ENCODE results near the genes POLR2F and CSNK1E.

DNA sequence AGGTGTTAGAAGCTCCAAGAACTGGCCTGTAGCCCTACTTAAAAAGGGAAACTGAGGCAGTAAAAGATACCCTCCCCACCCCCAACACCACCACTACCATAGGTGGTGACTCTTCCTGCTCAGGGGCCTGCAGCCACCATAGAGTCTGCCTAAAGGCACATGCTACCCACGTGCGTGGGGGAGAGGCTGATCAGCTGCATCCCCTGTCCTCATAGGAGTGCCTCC lies 39.2 kb upstream of the H1-0 start:
- PRO-cap, result no peak

DNA sequence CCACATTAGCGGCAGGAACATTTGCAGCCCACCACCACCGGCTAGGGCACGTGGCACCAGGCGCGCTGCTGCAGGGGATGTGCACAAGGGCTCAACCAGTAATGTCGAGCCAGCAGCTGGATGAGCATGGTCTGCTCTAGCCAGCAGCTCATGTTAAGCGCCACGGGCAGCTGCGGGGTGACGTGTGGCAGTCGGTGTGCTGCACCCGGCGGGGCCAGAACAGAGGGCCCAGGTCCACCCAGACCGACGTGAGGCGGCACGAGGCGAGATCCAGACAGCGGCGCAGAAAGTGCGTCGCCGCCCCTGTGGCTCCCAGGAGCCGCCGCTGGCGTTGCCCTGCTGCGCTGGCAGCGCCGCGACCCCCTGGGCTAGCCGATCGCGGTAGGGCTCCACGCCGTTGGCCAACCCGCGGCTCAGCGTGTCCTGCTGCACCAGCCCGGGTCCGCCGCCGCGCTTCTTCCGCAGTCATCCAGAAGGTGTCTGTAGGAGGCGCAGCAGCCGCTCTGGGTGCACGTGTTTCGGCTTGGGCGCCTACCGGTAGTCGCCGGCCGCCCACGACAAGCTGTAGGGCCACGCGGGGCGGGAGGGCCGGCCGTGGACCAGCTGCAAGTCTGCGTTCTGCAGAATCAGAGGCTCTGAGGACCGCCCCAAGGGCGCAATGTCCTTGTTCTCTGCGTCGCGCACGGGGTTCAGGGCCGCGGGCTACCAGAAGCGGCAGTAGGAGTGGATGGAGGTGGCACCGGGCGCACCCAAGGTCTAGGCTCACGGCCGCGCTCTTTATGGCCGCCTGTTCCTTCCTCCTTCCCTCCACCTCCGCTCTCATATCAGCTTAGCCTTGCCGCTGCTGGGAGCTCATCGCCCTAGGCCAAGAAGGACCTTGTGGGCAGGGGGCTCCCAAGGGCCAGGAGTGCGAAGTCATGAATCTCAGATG lies 4.5 kb upstream of the GALR3 start:
- PRO-cap, result no peak

- PRO-cap, result bidirectional peak, plus-strand start at chr22:37953699, minus-strand start at chr22:37953576
Observed at GRCh38 chr22:37953113-37954214, at the start of gene POLR2F. TSS of gene POLR2F (plus strand) at chr22:37953699.

GRCh38 chr22:38038230-38039037 lies 18.8 kb upstream of the PICK1 start:
- PRO-cap, result no peak

GRCh38 chr22:38040971-38041276 lies 16.3 kb upstream of the PICK1 start:
- PRO-cap, result no peak

GRCh38 chr22:38051950-38052724 lies 5.1 kb upstream of the PICK1 start:
- PRO-cap, result no peak

DNA sequence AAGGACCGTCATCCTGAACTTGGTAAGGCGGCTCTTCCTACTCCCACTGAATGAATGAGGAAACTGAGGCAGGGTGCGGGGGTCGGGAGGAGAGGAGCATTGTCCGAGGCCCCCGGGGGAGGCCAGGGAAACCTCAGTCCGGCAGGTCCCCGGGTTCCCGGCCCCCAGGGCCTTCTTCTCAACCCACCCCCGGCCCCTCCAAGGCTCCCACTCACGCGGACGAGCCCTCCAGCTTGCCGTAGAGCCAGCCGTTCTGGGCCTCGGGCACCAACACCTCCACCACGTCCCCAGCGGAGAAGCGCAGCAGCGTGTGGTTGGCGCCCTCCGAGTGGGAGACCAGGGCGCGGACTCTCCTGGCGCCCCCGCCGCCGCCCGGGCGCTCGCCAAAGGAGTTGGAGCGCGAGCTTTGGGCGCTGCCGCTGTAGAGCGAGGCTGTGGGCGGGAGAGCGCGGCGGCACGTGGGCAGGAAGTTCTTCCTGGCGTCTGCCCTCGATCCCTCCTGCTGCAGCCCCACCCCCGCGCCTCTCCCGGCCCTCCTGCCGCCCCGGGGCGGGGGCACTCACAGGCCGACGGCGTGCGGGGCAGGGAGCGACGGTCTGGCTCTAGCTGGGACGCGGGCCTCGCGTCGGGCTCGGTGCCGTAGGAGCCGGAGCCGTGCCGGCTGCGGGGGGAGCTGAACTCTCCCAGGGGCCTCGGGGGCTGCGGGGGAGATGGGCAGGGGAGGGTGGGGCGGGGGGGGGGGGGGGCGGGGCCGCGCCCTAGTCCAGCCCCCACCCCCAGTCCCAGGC lies 4.7 kb upstream of the SLC16A8 start:
- PRO-cap, result unidirectional peak, plus-strand start at position 562 of the sequence

DNA sequence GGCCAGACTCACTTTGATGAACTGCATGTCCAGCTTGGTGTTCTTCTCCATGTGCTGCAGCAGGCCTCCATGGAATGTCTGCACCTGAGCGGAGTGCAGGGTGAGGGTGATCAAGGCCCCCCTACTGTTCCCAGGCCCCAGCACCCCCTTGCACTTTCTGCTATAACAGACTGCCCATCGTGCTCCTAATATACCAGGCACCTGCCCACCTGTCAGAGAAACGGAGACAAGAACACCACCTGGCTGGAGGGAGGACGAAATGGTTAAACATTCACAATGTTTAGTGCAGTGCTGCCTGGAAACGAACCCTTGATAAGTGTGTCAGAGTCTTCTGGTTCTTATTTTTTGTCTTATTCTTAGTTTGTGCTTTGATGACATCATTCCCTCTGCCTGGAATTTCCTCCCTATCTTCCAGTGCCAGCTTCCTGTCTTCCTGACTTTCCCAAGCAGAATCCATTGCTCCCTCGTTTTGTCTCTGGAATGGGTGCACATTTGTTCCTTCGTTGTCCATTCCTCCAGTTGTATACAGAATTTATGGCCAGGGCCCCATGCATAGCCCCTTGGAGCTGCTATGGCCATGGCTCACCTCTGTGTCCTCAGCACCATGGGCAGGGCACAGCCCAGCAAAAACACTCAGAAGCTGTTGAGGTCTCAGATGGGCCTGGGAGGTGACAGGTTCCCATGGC lies 11.9 kb downstream of the BAIAP2L2 start:
- PRO-cap, result no peak

- PRO-cap, result no peak
Observed at GRCh38 chr22:38193596-38193973, 8.2 kb upstream of the MAFF start.

DNA sequence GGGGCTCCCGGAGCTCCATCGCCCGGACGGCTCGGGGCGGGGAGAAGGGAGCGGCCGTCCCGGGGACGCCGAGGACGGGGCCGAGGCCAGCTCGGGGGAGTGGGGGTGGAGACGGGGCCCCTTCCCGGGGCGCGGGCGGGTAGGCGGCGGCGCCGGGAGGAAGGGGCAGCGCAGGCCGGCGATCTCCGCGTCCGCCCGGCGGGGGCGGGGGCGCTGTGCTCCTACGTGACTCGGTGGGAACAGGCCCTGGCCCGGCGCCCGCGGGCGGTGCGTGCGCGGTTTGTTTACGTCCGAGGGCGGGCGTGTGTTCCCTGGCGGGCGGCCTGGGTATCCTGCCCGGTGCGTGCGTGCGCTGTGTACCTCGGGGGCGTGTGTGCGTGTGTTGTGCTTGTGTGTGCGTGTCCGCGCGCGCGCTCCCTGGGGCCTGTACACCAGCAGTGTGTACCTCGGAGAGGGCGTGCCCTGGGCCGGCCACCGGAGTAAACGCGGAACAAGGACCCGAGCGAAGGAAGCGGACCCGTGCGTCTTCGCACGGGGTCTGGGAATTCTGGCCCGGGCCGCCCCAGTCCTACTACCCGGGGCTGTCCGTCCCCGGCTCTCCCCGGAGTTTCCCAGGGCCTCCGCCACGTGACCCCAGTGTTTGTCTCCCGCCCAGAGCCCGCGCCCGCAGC lies 656 bp downstream of the MAFF start:
- PRO-cap, result bidirectional peak, plus-strand start at position 330 of the sequence, minus-strand start at position 210 of the sequence; bidirectional peak, plus-strand start at position 482 of the sequence, minus-strand start at position 430 of the sequence

GRCh38 chr22:38295552-38296104 lies 21.6 kb downstream of the CSNK1E start:
- PRO-cap, result no peak

DNA sequence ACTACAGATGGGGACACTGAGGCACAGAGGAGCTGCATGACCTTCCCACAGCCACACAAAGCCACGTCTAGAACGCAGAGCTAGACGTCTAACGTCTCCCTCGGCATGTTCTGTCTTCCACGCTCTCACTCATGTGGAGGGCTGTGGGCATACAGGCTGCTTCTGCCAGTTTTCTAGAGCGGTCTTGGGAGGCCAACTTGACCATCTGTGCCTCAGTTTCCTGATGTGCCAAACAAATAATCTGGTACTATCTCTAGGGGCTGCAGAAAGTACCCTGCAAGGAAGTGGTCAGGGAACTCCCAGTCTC lies 4.5 kb downstream of the CSNK1E start:
- PRO-cap, result no peak

GRCh38 chr22:38316645-38317652 lies at the start of gene CSNK1E:
TSS of gene CSNK1E (minus strand) at chr22:38317433.
- PRO-cap, result bidirectional peak, plus-strand start at chr22:38317079, minus-strand start at chr22:38316948; bidirectional peak, plus-strand start at chr22:38317522, minus-strand start at chr22:38317433

GRCh38 chr22:38490069-38490349 lies 16.1 kb downstream of the DDX17 start:
- PRO-cap, result no peak

DNA sequence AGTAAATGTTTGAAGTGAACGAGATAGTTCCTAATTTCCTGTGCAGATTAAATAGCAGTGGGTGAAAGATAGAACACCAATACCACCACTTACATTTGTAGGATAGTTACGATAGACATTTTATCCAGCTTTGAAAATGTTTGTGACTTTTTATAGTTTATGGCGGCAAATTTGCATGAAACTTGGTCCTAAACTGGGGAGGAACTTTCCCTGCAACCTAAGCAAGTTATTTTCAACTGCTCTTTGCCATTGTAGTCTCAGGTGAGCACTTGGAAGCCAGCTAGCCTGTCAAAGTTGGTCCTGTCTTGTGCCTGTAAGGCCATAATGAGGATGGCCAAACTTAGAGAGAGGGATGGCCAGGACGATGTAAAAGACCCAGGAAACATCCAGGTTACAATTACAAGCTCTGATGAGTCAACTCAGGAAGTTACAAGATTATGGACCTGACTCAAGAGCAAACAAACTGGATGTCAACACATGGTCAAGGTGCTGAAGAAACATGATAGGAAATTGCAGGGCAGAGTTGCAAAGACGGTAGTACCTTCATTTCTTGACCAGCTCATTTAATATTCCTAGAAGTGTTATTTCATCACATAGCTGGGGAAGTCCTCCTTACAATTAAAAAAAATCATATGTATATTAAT lies 1.5 kb downstream of the GTPBP1 start:
- PRO-cap, result unidirectional peak, minus-strand start at position 368 of the sequence

DNA sequence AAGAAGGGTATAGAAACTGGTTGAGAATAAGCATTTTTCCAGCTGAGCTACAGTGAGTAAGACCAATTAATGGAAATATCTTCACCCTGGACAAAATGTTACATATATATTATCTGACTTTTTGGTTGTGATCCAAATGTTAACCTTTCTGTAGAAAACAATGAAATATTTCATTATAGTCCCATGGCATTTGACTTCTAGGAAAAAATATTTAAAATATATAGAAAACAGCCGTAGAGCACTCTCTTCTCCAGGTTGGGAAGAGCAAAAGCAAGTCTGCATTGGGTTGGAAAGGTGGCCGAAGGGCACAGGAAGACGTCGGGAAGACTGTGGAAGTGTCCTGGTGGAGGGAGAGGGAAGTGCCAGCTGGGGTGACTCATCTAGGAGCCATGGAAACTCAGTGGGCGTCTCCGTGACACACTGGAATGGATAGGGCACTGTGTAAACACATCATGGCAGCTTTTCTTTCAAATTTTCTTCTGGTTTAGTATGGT lies 12.6 kb downstream of the GTPBP1 start:
- PRO-cap, result bidirectional peak, plus-strand start at position 416 of the sequence, minus-strand start at position 329 of the sequence

- PRO-cap, result no peak
Observed at GRCh38 chr22:38737104-38737847, 18.5 kb downstream of the SUN2 start.

- PRO-cap, result no peak
Observed at GRCh38 chr22:38753810-38754260, 2.0 kb downstream of the SUN2 start.

DNA sequence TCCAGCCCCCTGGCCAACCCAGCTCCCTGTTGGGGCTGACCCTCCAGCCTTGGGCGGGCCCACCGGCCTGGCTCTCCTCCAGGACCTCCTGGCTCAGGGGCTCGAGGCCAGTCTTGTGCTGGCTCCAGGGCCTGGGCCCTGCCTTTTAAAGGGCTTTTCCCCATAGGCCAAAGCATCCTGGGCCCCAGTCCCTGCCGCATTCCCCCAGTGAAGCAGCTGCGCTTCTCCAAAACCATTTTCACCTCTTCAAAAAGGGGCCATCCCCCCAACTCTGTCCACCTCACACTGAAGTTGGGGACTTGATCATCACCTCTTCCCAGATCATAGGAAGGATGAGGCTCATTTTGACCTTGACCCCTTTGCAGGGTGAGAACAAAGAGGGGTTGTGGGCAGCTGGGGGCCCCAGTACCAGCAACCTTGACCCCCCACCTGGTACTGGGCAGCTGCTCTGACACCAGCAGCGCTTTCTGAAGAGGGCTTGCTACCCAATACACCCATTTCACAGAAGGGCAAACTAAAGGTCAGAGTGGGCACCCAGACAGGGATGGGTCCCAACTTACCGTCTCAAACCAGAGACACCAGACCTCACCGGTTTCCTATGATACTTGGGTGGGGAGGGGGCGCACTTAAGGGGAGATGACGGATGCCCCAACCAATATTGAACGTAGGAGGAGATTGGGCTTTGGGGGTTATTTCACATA lies 9.2 kb downstream of the CBX6 start:
- PRO-cap, result no peak

DNA sequence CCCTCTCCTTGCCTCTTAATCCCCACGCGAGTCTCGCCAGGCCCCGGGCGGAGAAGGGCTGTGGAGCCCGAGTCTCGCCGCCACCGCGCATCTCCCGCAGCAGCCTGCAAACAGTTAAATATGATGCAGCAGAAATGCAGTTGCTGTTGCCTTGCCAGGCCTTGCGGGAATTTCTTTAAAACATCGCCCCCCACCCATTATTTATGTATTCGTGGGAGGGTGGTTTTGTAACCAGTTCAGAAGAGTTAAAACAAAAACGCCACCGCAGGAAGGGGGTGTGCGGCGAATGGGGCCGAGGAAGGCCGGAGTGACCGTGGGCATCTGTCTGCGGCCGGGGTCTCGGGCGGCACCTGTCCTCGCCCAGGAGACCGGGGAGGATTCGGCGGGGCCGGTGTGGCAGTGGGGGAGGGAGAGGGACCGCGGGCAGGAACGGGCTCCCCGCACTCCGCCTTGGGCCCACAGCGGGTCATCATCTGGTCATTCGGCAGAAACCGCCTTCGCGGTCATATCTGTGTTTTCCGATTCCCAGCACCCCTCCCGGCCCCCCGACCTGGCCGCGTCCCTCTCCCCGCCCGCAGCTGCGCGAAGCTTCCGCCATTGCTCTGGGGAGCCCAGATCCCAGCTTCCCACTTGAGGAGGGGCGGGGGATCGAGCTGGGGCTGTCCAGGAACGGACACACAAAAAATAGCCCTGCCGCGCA lies 696 bp upstream of the CBX6 start:
- PRO-cap, result unidirectional peak, plus-strand start at position 274 of the sequence; unidirectional peak, plus-strand start at position 324 of the sequence; unidirectional peak, plus-strand start at position 363 of the sequence; unidirectional peak, plus-strand start at position 399 of the sequence; bidirectional peak, plus-strand start at position 633 of the sequence, minus-strand start at position 604 of the sequence

Data from fallopian tube (tissue), 1 donor.